ENCODE data around the genes LDLRAD2, CELA3A and WNT4.

DNA sequence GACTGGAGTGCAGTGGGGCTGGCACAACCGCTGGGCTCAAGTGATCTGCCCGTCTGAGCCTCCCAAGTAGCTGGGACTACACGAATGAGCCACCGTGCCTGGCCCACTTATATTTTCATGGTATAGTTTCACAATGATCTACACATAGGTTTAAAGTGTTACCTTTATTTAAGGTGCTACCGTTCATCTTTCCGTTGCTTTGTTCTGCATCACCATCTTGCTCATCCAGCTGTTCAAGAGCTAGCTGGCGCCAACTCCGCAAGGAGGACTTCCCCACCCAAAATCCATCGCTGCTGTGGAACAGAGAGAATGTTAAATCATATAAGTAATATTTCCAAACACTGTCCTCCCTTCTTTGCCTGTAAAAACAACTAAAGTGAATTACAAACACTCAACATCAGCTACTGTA, 51.7 kb upstream of the RAP1GAP start:
- PRO-cap, 2 experiments, result no peak in any of the 2 experiments

GRCh38 chr1:21721283-21722305, 52.4 kb upstream of the RAP1GAP start:
- PRO-cap, 2 experiments, result no peak in any of the 2 experiments

DNA sequence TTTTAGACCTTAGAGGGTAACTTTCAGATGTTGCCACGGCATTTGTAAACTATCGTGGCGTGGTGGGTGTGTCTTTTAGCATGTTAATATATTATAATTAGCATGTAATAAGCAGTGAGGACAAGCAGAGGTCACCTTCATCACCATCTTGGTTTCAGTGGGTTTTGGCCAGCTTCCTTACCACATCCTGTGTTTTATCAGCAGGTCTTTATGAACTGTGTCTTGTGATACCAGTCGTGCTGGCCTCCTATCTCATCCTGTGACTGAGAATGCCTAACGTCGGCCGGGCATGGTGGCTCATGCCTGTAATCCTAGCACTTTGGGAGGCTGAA, 8.7 kb upstream of the USP48 start:
- PRO-cap, 2 experiments, result no peak in any of the 2 experiments

GRCh38 chr1:21812220-21812585, at the start of gene LDLRAD2:
LDLRAD2 (plus strand) TSS chr1:21812265.
- PRO-cap, 2 experiments, result no peak in any of the 2 experiments

GRCh38 chr1:21869569-21870203, 57.6 kb downstream of the LDLRAD2 start:
- PRO-cap, 2 experiments, result no peak in any of the 2 experiments

GRCh38 chr1:21870556-21870755, 58.4 kb downstream of the LDLRAD2 start:
- PRO-cap, 2 experiments, result no peak in any of the 2 experiments

GRCh38 chr1:21921215-21921830, 15.8 kb downstream of the HSPG2 start:
- PRO-cap, 2 experiments, result no peak in any of the 2 experiments

- PRO-cap, 2 experiments, result peak in 2 of 2 experiments; most common plus-strand start chr1:21931268 (in 1)
Observed at GRCh38 chr1:21931014-21931595, 6.0 kb downstream of the HSPG2 start.

- PRO-cap, 2 experiments, result no peak in any of the 2 experiments
Observed at GRCh38 chr1:21936771-21937002, 423 bp downstream of the HSPG2 start.

GRCh38 chr1:22001303-22001899, at the start of gene CELA3A:
CELA3A (plus strand) TSS chr1:22001657.
- PRO-cap, 2 experiments, result no peak in any of the 2 experiments

- PRO-cap, 2 experiments, result no peak in any of the 2 experiments
Observed at GRCh38 chr1:22031371-22032041, 21.0 kb upstream of the CDC42 start.

- PRO-cap, 2 experiments, result no peak in any of the 2 experiments
Observed at GRCh38 chr1:22078314-22078991, 25.9 kb downstream of the CDC42 start.

- PRO-cap, 2 experiments, result no peak in any of the 2 experiments
Observed at GRCh38 chr1:22079496-22079859, 27.0 kb downstream of the CDC42 start.

- PRO-cap, 2 experiments, result no peak in any of the 2 experiments
Observed at GRCh38 chr1:22114778-22115059, 28.2 kb downstream of the WNT4 start.

GRCh38 chr1:22143028-22143753, at the start of gene WNT4:
WNT4 (minus strand) TSS chr1:22143097.
- PRO-cap, 2 experiments, result peak in 1 of 2 experiments; most common plus-strand start chr1:22143298 (in 1); most common minus-strand start chr1:22143097 (in 1)

- PRO-cap, 2 experiments, result no peak in any of the 2 experiments
Observed at GRCh38 chr1:22447489-22448323, 3.9 kb upstream of the ZBTB40 start.

GRCh38 chr1:22712333-22712631, 1.6 kb downstream of the EPHB2 start:
- PRO-cap, 2 experiments, result no peak in any of the 2 experiments

DNA sequence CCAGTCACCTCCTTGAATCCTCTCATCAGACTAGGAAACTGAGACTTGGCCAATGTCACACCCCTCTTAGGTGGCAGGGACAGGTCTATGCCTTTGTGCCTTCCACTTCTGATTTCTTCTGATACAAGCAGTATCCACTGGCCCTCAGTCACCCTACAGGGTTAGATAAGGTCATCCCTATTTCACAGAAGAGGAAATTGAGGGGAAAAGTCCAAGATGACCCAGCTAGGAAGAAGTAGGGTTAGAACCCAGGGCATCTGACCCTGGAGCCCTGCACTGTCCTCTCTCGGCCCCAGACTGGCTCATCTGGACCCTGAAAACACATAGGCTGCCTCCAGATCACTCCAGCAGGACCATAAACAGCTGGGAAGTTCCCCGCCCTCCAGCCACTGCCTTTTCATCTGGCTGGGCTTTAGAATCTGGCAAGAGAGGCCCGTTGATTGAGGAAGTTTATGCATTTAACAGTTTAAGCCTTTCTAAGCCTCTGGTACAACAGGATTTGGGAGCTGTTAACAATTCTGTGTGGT, 83.9 kb downstream of the EPHB2 start:
- PRO-cap, 2 experiments, result no peak in any of the 2 experiments

DNA sequence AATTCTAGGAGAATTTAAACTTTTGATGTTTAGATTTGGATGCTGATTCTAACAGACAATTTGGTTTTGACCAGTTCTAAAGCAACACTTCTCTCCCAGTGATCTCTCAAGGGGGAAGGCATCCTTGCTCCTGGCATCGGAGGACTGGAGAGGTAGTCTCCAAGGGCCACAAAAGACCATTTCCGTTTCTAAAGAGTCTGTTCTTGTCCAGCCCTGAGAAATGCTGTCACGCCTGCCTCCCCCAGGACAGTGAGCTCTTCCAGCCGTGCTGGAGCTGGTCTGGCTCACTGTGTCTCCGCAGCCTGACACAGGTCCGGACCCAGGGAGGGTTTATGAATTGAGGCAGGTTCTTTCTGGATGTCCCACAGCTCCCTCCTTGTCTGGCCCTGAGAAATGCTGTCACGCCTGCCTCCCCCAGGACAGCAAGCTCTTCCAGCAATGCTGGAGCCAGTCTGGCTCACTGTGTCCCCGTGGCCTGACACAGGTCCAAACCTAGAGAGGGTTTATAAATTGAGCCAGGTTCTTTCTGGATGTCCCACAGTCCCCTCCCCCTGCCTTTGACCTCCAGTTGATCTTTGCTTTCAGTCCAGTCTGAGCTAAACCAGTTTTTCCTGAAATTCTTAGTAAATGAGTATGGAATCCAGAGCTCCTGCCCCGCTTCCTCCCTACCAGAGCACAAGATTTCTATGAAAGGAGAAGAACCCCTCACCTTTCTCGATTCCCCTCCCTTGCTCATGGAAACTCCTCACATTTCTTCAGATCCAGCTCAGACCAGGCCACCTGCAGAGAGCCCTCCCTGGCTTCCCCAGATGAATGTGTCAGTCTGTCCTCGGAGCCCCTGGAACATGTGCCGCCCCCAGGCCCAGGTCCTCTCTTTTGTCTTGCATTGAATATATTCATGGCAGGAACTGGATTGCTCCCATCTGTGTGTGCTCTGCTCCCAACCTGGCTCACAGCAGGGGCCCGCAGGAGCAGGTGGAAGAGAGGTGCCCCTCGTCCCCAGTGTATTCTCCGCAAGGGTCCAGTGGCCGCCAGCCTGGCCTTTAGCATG, 116.1 kb downstream of the EPHB2 start:
- PRO-cap, 2 experiments, result no peak in any of the 2 experiments

- PRO-cap, 2 experiments, result no peak in any of the 2 experiments
Observed at GRCh38 chr1:23030209-23030699, 11.0 kb downstream of the KDM1A start.

All from psoas muscle (tissue), 2 donors.